Upper lobe of left lung (tissue), 5 donors: Measurements from ENCODE around the gene ARHGAP35.

GRCh38 chr19:45529459-45529803, 22.2 kb downstream of the VASP start:
- PRO-cap, 2 experiments = no peak in any of the 2 experiments
- RAMPAGE, long total RNA, 4 experiments = no peak in any of the 4 experiments

GRCh38 chr19:45595615-45596288, 6.3 kb downstream of the GPR4 start:
- PRO-cap, 2 experiments = peak in 1 of 2 experiments; most common plus-strand start chr19:45596160 (in 1); most common minus-strand start chr19:45595857 (in 1)
- RAMPAGE, long total RNA, 4 experiments = no peak in any of the 4 experiments

- PRO-cap, 2 experiments = no peak in any of the 2 experiments
- RAMPAGE, long total RNA, 4 experiments = no peak in any of the 4 experiments
Measured at GRCh38 chr19:45600126-45600811, 1.7 kb downstream of the GPR4 start.

DNA sequence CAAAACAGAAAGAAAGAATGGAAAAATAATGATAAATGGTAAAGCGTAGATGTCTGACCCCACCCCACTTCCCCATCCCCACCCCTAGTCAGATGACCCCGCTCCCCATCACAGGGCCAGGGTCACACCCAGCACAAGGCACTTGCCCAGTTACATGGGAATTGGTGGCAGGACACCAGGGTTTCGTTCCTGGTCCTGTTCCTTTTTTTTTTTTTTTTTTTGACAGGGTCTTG, 9.4 kb downstream of the FBXO46 start:
- PRO-cap, 2 experiments = no peak in any of the 2 experiments
- RAMPAGE, long total RNA, 4 experiments = no peak in any of the 4 experiments

DNA sequence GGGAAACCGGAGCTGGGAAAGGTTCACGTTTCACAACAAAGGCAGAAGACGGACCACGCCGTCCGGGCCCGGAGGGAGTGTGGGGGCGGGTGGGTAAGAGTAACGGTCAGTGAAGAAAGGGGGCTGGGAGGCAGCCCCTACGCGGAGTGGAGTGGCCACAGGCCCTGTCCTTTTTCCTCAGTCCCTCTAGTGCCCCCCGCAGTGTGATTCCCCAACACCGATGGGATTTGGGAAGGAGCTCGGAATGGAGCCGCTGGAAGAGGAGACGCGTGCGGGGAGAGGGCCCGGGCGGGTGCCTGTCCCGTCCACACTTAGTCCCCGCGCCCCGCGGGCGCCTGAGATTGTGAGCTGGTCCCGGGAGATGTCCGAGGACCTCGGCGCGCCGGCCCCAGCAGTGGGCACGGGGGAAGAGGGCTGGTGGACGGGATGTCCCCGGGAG, 1.5 kb downstream of the SIX5 start:
- PRO-cap, 2 experiments = peak in 2 of 2 experiments; most common plus-strand start position 33 of the sequence (in 1); most common minus-strand start position 317 of the sequence (in 1)
- RAMPAGE, long total RNA, 4 experiments = start-site peak on the plus strand in 2 of 4 experiments, centred at positions 24 to 73 of the sequence, 5 reads per replicate

GRCh38 chr19:45780684-45781443, 1.4 kb downstream of the DMPK start:
- PRO-cap, 2 experiments = no peak in any of the 2 experiments
- RAMPAGE, long total RNA, 4 experiments = no peak in any of the 4 experiments

DNA sequence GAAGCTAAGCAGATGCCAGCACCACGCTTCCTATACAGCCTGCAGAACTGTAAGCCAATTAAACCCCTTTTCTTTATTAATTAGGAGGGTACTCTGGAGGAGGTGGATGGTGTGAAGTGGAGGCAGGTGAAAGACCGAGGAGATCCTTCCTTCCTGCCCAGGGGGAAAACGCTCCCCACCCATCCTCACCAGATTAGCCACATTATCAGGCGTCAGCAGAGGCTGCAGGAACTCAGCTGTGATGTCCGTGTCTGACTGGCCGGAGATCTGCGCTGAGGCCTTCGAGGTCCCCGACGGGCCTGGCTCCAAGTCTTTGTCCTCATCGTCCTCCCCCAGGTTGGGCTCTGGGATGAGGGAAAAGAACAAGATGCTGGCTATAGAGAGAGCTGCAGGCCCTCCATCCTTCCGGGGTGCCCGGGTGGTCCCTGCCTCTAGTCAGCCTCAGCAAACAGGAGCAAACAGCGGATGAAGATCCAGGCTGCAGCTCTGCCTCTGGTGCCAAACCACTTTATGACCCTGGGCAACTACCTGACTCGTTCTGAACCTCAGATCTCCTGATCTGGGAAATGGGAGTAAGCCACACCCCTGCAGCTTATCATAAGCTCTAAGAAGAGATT, 23.3 kb upstream of the RSPH6A start:
- PRO-cap, 2 experiments = no peak in any of the 2 experiments
- RAMPAGE, long total RNA, 4 experiments = start-site peak on the minus strand in 1 of 4 experiments, centred at position 236 of the sequence, 14 reads per replicate

- PRO-cap, 2 experiments = no peak in any of the 2 experiments
- RAMPAGE, long total RNA, 4 experiments = no peak in any of the 4 experiments
Measured at GRCh38 chr19:46000921-46001233, 5.6 kb downstream of the CCDC61 start.

GRCh38 chr19:46211519-46212025, 18.0 kb upstream of the IGFL1 start:
- PRO-cap, 2 experiments = no peak in any of the 2 experiments
- RAMPAGE, long total RNA, 4 experiments = no peak in any of the 4 experiments

DNA sequence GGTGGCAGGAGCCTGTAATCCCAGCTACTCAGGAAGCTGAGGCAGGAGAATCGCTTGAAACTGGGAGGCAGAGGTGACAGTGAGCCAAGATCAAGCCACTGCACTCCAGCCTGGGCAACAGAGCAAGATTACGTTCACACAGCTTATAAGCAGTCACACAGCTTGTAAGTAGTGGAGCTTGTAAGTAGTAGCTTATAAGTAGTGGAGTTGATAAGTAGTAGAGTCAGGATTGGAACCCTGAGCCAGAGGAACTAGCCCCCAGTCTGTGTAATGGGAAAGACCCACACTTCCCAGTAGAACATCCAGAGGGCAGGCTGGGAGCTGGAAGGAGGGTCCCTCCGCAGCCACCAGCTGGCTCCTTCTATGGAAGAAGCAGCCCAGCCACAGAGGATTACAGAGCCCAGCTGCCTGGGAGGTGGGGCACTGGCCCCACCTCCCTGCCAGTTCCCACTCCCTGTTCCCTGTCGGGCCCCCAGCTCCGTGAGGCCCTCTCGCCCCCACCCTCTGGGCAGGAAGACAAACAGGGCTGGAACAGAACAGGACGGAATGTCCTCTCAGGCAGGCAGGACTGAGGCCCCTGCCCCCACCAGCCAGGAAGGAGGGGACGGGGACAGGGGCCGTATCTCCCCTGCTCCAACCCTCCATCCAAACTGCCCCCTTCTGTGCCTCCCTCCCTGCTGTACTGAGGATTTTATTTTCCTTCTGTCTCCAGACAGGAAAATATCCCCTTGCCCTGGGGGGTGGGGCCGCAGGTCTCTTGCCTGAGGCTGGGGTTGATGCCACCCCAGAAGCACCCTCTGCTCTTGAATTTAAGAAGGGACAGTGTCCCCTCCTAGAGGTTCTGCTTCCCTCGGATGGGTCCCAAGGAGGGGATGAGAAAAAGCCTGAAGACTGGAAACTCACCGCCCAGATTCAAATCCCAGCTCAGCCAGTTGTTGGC, 4.0 kb downstream of the HIF3A start:
- PRO-cap, 2 experiments = peak in 2 of 2 experiments; most common plus-strand start position 586 of the sequence (in 1); most common minus-strand start position 363 of the sequence (in 2)
- RAMPAGE, long total RNA, 4 experiments = no peak in any of the 4 experiments

DNA sequence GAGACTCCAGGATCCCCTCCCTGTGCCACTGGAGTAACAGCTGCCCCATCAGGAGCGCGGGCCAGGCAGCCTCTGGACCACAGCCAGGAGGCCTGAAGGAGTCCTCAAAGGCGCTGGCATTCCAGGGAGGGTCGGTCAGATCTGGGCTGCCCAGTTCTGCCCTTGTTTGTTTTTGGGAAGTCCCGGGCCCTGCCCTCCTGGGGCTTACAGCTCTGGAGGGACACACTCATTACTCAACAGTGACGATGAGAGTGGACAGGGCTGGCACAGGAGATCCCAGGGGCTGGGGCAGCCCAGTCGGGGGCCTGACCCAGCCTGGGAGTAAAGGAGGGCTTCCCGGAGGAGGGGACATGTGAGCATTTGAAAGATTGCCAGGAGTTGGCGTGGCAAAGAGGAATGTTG, 4.7 kb downstream of the PPP5C start:
- PRO-cap, 2 experiments = peak in 1 of 2 experiments; most common plus-strand start position 245 of the sequence (in 1)
- RAMPAGE, long total RNA, 4 experiments = no peak in any of the 4 experiments

- PRO-cap, 2 experiments = no peak in any of the 2 experiments
- RAMPAGE, long total RNA, 4 experiments = no peak in any of the 4 experiments
Measured at GRCh38 chr19:46489415-46490279, 6.0 kb downstream of the PNMA8B start.

- PRO-cap, 2 experiments = no peak in any of the 2 experiments
- RAMPAGE, long total RNA, 4 experiments = no peak in any of the 4 experiments
Measured at GRCh38 chr19:46492875-46493183, 2.8 kb downstream of the PNMA8B start.

- PRO-cap, 2 experiments = no peak in any of the 2 experiments
- RAMPAGE, long total RNA, 4 experiments = no peak in any of the 4 experiments
Measured at GRCh38 chr19:46623351-46624221, 1.3 kb downstream of the PTGIR start.

- PRO-cap, 2 experiments = no peak in any of the 2 experiments
- RAMPAGE, long total RNA, 4 experiments = no peak in any of the 4 experiments
Measured at GRCh38 chr19:46733664-46734297, 12.1 kb upstream of the FKRP start.

- PRO-cap, 2 experiments = no peak in any of the 2 experiments
- RAMPAGE, long total RNA, 4 experiments = no peak in any of the 4 experiments
Measured at GRCh38 chr19:46747016-46747312, 714 bp upstream of the STRN4 start.

- PRO-cap, 2 experiments = peak in 1 of 2 experiments; most common plus-strand start chr19:46813347 (in 1)
- RAMPAGE, long total RNA, 4 experiments = no peak in any of the 4 experiments
Measured at GRCh38 chr19:46812922-46814081, 24.9 kb upstream of the SLC1A5 start.

DNA sequence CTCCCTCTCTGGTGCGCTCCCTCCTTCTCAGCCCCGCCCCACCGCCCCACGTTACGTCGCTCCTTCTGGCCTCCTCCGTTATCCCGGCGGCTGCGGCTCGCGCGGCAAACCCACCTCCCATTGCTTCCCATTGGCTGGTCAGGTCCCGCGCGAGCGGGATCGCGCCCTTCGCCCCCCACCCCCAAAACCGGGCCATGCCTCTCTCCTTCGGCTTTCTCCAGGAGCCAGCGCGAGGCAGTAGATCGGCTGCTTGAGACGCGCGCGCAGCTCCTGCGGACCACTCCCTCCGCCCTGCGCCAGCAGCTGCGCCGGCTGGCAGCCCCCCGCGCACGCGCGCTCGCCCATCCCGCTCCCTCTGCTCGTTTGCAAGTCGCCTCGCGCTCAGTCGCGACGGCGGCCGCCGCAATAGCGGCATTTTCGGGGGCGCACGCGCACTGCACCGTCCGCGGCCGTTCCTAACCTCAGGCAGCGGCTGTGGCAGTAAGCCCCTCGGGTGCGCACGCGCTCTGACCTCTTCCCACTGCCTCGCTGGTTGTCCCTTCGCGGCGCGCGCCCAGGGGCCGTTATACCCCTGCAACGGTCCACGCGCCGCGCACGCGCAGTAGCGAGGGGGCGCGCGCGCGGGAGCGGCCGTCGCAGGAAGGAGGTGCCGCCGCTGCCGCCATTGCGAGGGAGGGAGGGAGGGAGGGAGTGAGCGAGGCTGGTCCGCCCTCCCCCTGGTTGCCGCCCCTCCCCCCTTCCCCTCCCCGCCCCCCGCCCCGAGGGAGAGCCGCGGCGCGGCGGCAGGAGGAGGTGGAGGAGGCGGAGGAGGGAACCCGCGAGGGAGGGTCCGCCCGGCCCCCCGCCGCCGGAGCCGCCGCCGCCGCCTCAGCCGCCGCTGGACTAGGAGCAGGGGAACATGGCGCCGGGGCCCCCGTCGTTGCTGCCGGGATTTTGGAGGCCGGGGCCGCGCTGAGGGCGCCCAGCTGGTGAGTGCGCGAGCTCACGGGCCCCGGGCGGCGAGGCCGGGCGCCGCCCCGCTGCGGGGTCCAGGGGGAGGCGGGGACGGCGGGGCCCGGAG, at the start of gene ARHGAP35:
TSS of gene ARHGAP35 (plus strand) at position 756 of the 1,060 bp plus-strand sequence.
- PRO-cap, 2 experiments = peak in 2 of 2 experiments; most common plus-strand start position 54 of the sequence (in 1); most common minus-strand start position 80 of the sequence (in 1)
- RAMPAGE, long total RNA, 4 experiments = start-site peak on the plus strand in 3 of 4 experiments, centred at positions 777 to 872 of the sequence, 21 to 188 reads per replicate

DNA sequence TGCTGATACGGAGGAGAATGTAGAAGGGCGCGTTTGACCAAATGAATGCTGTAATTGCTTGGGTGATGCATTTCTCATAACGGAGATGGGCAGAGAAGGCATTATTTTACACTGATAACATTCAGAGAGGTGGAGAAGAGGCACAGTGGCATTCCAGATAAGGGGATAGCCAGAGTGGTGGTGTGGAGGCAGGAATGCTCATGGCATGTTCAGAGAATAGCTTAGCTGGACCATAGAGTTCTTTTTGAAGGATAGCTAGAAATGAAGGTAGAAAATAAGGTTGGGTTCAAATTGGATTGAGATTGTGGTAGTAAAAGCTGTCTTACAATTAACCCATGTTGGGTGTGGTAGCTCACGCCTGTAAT, 38.3 kb downstream of the ARHGAP35 start:
- PRO-cap, 2 experiments = no peak in any of the 2 experiments
- RAMPAGE, long total RNA, 4 experiments = no peak in any of the 4 experiments

GRCh38 chr19:46970534-46971181, 49.0 kb upstream of the NPAS1 start:
- PRO-cap, 2 experiments = no peak in any of the 2 experiments
- RAMPAGE, long total RNA, 4 experiments = no peak in any of the 4 experiments